Natural killer cell (primary cell): ENCODE measurements around the genes CLIC4, TMEM50A, MACO1 and AUNIP.

DNA sequence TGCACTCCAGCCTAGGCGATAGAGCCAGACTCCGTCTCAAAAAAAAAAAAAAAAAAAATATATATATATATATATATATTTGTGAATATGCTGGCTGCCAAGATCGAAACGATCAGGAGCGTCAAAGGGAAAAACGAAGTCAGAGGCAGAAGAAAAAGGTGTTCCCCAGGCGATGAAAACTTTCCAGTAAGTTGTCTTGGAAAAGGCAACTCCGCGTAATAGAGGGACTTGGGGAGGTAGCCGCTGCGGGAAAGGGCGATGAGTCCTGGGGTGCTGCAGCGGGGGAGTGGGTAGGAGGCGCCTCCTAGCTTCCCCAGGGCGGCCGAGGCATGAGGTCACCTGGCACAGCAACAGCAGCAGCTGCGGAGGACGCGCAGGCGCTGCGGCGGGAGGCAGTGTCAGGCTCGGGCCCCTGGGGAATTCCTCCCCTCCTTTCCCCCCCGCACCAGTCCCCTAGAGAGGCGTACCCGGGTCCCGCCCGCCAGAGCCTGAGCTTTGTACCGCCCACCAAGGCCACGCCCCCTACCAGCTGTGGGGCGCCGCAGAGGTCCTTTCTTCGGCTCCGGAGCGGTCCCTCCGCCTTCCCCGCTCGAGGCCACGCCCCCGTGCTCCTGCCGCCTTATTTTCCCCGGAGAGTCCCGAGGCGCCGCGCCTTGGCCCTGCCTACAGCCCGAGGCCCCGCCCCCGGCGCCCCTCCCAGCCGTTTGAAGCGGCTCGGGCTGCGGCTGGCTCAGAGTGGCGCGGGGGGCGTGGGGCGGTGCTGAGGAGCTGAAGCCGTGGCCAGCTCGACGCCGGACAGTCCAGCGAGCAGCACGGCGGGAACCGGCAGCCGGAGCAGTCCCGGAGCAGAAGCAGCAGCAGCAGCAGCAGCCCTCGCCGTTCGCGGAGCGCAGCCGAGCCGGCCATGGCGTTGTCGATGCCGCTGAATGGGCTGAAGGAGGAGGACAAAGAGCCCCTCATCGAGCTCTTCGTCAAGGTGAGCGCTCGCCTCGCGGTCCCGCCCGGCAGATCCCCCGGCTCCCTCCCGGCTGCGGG is at the start of gene CLIC4:
Gene CLIC4, plus strand, starts transcription at position 798 of the 1,035 bp plus-strand sequence.
- PRO-cap: unidirectional peak, plus-strand start at position 733 of the sequence; unidirectional peak, plus-strand start at position 798 of the sequence

GRCh38 chr1:24746146-24746653 is 953 bp downstream of the CLIC4 start:
- PRO-cap: no peak

DNA sequence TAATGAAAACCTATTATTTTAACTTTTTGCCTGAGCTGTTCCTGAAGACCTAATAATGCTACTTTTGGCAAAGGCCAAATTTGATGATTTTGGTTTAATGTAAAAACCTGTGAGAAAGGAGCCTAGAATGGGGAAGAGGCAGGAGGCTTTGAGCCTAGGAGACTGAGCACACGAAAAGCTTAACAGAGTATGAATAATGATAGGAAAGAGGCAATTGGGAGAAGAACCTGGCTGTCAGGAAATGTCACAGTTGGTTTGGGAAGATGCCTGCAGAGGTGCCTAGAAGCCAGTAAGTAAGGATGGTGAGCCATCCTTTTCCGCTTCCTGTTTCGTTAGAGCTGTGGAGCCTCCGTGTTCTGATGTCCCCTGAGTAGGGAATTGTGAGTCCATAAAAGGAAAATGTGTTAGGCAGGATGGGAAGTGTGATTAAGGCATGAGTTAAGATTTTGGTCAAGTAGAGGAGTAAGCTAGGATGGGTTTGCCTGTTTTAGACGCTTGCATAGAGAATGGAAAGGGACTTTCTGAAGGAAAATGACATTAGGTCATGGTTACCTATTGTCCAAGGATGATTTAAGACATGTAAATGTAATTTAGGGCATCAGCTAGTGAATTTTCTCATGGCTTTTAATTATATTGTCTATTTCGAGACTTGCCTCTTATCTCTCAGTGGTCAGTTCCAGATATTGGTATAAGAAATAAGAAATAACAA is 9.0 kb downstream of the CLIC4 start:
- PRO-cap: no peak

- PRO-cap: no peak
Observed at GRCh38 chr1:24760688-24761151, 15.5 kb downstream of the CLIC4 start.

DNA sequence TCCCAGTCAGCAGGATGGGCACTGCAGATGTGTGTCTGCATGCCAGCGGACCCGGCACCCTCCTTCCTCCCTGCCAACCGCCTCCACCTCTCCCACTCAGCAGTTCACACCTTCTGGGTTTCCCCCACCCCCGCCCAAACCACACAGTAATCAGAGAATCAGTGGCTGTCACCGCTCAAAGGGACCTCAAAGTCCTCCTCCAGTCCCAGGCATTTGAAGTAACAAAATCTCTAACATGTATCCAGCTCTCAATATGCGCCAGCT is 5.0 kb downstream of the RUNX3 start:
- PRO-cap: bidirectional peak, plus-strand start at position 189 of the sequence, minus-strand start at position 64 of the sequence

GRCh38 chr1:24926149-24927371 is 3.5 kb downstream of the RUNX3 start:
- PRO-cap: bidirectional peak, plus-strand start at chr1:24926991, minus-strand start at chr1:24926695

- PRO-cap: unidirectional peak, minus-strand start at chr1:24965006
Observed at GRCh38 chr1:24964627-24965600, 34.8 kb upstream of the RUNX3 start.

- PRO-cap: no peak
Observed at GRCh38 chr1:24992672-24993147, 62.6 kb upstream of the RUNX3 start.

DNA sequence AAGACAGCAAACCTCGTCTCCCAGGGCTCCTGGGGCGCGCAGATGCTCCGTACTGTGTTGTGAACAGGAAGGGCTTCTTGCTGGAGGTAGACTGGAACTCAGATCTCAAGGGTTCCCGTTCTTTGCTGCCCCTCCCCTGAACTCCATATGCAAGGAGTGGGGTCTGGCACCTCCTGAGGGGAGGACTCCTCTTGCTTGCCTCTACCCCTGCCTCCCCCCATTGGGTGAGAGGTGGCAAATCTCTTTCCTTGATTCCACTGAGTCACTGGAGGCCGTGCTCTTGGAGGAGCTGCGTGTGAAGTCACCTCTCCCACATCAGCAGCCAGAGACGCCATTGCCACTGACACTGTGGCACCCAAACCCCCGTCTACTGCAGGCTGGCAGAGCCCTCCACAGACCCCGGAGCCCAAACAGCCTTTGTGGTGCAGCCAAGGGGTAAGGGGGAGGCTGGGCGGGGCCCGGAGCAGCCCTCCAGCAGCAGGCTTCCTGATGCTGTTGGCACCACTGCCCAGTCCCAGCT is 104.7 kb upstream of the RUNX3 start:
- PRO-cap: no peak

DNA sequence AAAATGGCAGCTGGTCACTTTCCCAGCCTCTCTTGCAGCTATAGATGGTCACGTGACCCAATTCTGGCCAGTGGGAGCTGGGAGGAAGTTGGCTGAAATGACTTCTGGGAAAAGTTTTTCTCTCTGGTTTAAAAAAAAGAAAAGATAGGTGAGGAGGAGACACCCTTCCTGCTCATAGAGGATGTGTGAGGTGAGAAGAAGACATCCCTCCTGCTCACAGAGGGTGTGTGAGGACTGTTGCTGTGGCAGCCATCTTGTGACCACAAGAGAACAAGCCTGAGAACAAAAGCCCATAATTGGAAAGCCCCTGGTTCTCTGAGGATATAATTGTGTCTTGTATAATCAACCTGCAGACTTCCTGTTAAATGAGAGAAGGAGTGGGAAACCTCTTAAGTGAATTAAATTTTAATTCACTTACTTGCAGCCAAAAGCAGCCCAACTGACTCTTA is 122.7 kb downstream of the SYF2 start:
- PRO-cap: unidirectional peak, plus-strand start at position 175 of the sequence

DNA sequence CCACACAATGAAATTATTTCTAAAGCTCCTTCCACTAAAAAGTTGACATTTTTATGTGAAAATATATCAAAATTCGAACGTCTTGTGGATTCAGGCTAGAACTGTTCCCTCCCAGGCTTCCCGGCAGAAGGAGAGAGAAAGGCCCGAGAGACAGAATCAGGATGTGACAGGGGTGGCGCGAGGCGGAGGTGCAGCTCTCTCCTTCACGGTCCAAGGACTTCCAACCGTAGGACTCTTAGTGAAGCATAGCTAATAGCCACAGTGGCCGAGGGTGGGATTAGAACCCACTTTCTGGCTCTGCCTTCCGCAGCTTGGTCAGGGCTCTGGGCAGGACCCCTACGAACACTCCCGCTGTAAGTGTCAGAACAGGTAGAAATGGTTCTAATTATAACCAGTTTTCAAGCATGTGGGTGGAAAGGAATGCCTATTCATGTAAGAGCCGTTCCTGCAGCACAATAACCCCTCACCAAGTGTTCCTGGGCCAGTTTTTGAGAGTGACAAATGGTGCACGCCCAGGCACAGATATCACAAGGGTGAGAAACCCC is 86.5 kb downstream of the SYF2 start:
- PRO-cap: no peak

- PRO-cap: bidirectional peak, plus-strand start at chr1:25247167, minus-strand start at chr1:25247085
Observed at GRCh38 chr1:25246392-25247254, 631 bp downstream of the RSRP1 start.

DNA sequence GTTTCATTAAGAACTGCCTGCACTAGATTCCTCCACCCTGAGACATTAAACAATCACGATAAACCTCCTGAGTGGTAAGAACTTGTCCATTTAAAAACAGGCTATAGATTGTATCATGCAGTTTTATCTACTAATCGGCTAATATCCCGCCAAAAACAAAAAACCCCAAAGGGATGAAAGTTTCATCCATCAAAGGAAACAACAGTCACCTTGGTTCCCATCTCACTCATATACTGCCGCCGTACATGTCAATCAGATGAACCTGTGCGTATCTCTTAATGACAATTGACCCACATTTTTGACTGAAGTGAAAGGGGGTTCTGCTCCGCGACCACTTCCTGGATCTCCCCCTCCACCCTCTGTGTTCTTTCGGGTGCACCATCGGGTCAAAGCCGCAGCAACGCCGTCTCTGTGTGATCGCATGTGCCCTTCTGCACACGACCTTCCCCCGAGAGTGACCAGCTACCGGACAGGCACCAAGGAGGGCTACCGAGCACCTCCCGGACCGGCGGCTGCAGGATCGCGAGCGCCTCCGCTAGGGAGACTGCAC is 5.8 kb upstream of the RHD start:
- PRO-cap: bidirectional peak, plus-strand start at position 305 of the sequence, minus-strand start at position 235 of the sequence

GRCh38 chr1:25337655-25338743 is at the start of gene TMEM50A:
Gene TMEM50A (plus strand): TSS chr1:25338334.
- PRO-cap: bidirectional peak, plus-strand start at chr1:25338308, minus-strand start at chr1:25338154; bidirectional peak, plus-strand start at chr1:25338509, minus-strand start at chr1:25338462

DNA sequence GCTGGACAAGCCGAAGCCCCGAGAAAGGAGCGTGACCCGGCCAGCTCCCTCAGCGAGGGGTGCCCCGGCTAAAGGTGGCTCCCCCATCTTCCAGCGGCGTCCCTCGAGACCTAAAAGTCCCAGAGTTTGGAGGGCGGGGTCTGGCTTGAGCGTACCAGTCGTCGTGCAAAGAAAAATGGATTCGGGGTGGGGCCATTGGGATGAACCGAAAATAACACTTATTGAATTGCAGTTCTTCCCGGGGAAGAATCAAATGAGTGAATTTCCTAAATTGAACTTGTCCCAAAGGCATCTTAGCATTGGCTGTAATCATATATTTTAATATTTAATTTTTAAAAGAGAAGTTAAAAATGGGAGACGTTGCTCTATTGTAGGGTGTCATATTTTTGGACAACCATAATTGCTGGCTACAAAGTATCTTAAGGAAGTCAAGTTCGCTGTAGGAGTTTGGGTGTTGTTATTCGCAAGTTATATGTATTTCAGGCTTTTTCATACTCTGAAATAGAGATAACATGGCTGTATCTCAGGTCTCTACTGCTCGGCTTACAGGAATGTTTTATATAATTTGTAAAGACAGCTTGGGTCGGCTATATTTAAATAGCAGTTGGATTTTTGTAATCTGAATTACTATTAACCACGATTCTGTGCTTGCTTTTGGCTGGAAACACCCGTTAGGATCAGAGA is 752 bp downstream of the TMEM50A start:
- PRO-cap: no peak

- PRO-cap: bidirectional peak, plus-strand start at chr1:25430901, minus-strand start at chr1:25430618; unidirectional peak, plus-strand start at chr1:25431004; bidirectional peak, plus-strand start at chr1:25431168, minus-strand start at chr1:25431100
Observed at GRCh38 chr1:25430793-25431651, at the start of gene MACO1. Gene MACO1 (plus strand): TSS chr1:25430897.

GRCh38 chr1:25754592-25755297 is 45.2 kb upstream of the SELENON start:
- PRO-cap: no peak

GRCh38 chr1:25816090-25816762 is 3.5 kb upstream of the MTFR1L start:
- PRO-cap: no peak

DNA sequence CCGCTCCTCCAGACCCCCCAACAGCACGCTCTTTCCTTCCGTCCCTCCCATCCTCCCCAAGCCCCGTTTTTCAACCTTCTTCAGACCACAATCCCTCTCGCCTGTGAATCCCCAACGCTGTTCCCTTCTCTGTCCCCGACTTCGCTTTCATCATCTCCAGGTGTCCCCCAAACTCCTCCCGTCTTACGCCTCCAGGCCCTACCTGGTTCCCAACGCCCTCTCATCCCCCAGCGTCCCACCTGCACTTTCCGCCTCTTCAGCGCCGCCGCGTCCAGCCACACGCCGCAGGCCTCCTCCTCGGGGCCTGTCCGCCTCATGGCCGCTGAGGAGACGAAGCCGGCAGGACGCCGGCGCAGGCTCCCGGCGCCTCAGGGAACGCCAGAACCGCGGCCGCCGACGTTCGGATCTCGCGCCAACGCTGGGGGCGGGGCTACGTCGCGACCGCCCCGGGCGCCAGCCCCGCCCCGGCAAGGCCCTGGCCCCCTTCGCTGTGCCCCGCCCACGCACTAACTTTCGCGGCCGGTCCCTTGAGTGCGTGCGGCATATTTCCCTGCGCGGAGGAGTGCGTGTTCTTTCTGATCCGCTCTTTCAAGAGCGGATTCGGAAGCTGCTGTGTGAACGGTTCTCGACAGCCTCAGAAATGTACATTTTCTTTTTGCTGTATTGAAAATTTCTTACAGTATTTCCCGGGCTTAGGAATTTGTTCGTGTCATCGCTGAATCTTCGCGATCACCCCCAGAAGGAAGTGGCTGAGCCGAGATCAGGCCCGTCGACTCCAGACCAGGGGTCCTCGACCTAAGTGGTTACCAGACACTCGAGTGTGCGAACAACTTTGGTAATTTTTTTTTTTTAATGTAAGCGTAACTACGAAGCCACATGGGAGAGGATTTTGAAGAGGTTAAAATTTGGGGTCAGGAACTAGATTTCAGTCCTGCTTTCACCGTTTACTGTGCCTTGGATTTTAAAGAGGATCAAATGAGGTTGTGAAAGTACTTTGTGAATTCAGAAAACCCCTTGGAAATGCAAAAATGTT is at the start of gene AUNIP:
Gene AUNIP, minus strand, starts transcription at position 417 of the 1,033 bp plus-strand sequence.
- PRO-cap: unidirectional peak, plus-strand start at position 512 of the sequence; unidirectional peak, plus-strand start at position 543 of the sequence; unidirectional peak, plus-strand start at position 569 of the sequence; unidirectional peak, minus-strand start at position 801 of the sequence; unidirectional peak, minus-strand start at position 963 of the sequence

- PRO-cap: no peak
Observed at GRCh38 chr1:25861167-25862257, 2.3 kb upstream of the AUNIP start.